Zone of skin (tissue), 1 donor: ENCODE measurements around the genes POM121 and METTL27.

GRCh38 chr7:70595342-70595663 lies 536.6 kb upstream of the GALNT17 start:
- RRBS: 22% methylated on average over 2 of the region's 6 CpGs

DNA sequence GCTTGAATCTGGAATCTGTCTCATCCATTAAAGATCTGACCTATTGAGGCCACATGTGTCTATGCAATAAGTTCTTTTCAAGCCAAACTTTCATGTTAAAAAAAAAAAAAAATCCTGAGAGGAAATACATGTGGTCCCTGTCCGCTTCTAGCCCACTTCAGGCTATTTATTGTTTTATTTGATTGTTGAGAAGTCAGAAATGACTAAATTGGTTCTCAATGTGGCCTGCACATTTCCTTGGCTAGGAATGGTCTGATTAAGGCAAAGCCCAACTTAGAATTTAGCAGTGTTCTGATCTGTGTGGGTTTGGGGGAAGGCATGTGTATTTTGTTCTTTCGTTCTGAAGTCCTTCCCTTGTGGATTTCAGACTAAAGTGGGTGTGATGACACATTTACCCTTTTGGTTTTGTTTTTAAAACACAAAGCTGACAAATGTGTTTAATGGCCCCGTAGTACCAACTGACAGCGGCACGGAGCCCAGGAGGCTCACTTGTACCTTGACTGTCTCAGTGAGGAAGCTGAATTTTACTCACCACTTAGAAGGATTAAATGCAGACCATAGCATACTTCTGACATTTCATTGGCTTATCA lies 452.3 kb upstream of the GALNT17 start:
- RRBS: no CpG with 5 or more reads among the region's 5 CpGs

- RRBS: no CpG with 5 or more reads among the region's 13 CpGs
Observed at GRCh38 chr7:70729370-70730101, 402.4 kb upstream of the GALNT17 start.

DNA sequence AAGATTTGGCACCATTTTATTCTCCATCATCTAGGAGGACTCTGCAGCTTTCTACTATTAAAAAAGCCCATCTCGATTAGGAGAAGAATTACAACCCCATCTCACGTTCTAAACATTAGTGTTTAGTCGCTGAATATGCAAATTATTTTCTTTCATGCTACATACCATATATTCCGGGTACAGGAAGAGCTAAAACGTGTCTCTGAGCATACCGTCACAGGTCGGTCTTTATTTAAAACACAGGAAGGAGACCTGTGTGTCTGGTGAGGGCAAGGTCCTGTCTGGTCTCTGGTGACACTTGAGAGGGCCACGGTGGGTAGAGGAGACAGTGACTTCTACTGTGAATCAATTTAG lies 345.5 kb upstream of the GALNT17 start:
- RRBS: no CpG with 5 or more reads among the region's 8 CpGs

DNA sequence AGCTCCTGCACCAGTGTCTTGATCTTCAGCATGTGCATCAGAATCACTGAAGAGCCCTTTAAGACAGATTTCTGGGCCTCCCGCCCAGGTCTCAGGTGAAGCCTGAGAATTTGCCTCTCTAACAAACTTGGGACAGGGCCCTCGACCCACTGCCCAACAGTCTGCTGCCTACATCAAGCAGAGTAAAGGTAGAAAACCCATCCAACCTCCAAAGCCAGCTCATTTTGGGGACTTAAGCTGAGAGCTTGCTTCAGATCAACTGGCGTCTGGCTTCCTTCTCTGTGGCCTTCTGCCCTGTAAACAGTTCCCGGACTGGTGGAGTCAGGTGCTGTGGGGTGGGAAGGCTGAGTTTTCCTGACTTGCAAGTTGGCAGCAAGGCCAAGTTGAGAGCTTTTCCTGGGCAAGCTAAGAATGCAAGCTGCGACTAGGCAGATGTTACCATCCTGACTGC lies 3.6 kb downstream of the GALNT17 start:
- RRBS: no CpG with 5 or more reads among the region's 5 CpGs

GRCh38 chr7:71394379-71394641 lies 262.4 kb downstream of the GALNT17 start:
- RRBS: no CpG with 5 or more reads among the region's 1 CpG

- RRBS: no CpG with 5 or more reads among the region's 63 CpGs
Observed at GRCh38 chr7:72829111-72830058, 1.4 kb upstream of the TYW1B start.

GRCh38 chr7:72914974-72915609 lies 9.8 kb upstream of the POM121 start:
- RRBS: no CpG with 5 or more reads among the region's 8 CpGs

DNA sequence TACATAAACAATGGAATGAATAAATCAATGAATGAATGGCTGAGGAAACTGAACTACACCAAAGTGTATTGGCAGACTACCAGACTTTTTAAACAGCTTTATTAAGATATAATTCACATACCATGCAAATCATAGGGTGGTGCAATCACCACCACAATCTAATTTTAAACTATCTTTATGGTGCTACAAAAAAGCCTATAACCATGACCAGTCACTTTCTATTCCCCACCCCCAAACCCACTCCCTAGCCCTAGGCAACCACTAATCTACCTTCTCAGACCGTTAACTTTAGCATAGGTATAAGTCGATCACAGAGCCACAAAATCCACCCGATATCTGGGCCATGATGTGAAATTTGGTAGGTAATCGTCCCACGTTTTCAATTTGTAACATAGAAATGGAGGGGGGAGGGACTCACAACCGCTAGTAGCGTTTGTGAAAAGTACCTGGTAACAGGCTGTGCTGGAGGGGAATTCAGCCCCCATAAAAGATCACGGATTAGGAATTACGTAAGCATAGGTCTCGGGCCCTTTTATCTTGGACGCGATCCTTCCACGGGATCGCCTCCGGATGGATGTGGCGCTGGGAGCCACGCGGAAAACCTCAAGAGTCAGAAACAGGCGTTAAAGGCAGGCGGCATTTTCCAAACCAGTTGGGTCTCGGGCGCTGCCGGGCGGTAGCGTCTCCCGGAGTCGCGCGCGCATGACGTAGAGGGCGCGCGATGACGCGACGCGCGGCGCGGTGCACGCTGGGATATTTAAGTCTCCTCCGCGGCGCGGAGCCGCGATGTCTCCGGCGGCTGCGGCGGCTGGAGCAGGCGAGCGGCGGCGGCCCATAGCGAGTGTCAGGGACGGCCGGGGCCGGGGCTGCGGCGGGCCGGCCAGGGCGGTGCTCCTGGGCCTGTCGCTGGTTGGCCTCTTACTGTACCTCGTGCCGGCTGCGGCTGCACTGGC lies at the start of gene POM121:
TSS of gene POM121 (plus strand) at position 760 of the 953 bp plus-strand sequence.
- RRBS: 1% methylated on average over 21 of the region's 68 CpGs

GRCh38 chr7:72942870-72943650 lies 18.2 kb downstream of the POM121 start:
- RRBS: no CpG with 5 or more reads among the region's 42 CpGs

GRCh38 chr7:72945026-72945897 lies 20.4 kb downstream of the POM121 start:
- RRBS: no CpG with 5 or more reads among the region's 30 CpGs

- RRBS: no CpG with 5 or more reads among the region's 8 CpGs
Observed at GRCh38 chr7:73341964-73342473, 14.1 kb downstream of the FKBP6 start.

DNA sequence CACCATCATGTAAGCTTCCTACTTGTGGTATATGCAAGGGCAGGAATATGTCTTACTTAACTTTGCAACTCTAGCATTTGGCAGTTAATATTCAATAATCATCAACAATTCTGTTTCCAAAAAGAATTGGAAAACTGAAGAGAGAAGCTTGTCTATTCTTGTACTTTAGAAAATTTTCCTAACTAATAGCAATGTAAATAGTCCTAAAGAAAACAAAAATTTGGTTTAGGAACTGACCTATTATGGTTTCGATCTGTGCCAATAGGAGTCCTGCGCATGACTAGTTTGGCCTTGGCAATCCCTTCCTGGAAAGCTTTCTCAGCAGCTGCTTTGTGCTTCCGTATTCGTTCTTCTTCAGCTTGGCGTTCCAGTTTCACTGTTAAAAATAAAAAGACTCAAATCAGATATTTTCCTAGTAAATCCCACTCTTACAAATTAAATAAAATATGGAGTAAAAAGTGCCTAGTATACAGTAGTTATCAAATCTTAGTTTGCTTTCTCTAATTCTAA lies 36.6 kb downstream of the FZD9 start:
- RRBS: no CpG with 5 or more reads among the region's 5 CpGs

GRCh38 chr7:73535163-73535660 lies 13.1 kb upstream of the BAZ1B start:
- RRBS: no CpG with 5 or more reads among the region's 6 CpGs

DNA sequence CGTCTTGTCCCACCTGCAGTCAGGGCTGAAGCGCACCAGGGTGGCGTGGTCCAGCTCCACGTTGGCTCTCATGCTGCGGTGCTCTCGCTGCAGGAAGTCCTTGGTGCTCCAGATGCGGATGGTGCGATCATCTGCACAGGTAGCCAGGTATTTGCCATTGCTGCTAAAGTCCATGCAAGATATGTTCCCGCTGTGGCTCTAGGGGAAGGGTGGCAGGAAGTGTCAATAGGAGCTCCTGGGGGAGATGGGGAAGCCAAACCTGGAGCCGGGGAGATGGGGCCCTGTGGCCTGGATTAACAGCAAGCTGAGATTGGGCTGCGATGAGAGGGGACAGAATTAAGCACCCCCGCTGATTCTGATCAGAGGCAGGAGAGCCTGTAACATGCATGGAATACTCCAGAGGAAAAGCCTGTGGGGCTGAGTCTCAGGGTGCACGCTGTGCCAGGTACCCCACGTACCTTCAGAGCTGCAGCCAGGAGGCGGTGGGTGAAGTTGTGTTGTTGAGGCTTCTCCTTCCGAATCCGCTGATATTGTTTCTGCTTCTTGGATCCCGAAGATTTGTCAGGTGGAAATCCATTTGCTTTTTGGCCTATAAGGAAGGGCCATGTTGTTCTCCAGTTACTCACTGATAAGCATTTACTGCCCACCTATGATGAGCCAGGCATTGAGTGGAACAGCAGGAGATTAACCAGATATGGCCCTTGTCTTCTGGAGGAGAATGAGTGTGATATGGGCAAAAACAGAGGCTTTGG lies 4.3 kb downstream of the TBL2 start:
- RRBS: no CpG with 5 or more reads among the region's 18 CpGs

DNA sequence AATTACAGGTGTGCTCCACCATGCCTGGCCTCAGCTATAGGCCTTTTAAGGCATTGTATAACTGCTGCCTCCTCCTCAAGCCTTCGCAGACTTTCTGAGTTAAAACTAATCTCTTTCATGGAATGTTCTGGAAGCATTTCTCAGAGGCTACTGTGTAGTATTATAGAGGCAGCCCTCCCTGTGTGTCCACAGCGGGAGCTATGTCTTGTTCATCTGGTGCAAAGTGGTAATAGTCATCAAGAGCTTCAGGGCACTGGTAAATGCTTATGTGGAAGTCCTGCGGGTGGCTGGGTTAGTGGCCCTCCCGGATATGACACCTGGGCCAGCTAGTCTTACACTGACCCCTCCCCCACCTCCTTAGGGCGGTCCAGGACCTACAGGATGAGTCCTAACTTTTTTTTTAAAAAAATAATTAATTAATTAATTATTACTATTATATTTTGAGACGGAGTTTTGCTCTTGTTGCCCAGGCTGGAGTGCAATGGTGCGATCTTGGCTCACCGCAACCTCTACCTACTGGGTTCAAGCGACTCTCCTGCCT lies 2.2 kb upstream of the ABHD11 start:
- RRBS: no CpG with 5 or more reads among the region's 9 CpGs

- RRBS: no CpG with 5 or more reads among the region's 7 CpGs
Observed at GRCh38 chr7:73792563-73793310, 22.7 kb upstream of the CLDN3 start.

GRCh38 chr7:73831720-73832655 lies 1.2 kb downstream of the CLDN4 start:
- RRBS: no CpG with 5 or more reads among the region's 21 CpGs

GRCh38 chr7:73842030-73842932 lies at the start of gene METTL27:
METTL27 (minus strand) TSS chr7:73842516.
- RRBS: 53% methylated on average over 1 of the region's 47 CpGs

- RRBS: no CpG with 5 or more reads among the region's 10 CpGs
Observed at GRCh38 chr7:74029813-74030556, 2.0 kb downstream of the ELN start.